CD14-positive monocyte (primary cell): Measurements from ENCODE around the genes ARHGAP19 and HOGA1.

DNA sequence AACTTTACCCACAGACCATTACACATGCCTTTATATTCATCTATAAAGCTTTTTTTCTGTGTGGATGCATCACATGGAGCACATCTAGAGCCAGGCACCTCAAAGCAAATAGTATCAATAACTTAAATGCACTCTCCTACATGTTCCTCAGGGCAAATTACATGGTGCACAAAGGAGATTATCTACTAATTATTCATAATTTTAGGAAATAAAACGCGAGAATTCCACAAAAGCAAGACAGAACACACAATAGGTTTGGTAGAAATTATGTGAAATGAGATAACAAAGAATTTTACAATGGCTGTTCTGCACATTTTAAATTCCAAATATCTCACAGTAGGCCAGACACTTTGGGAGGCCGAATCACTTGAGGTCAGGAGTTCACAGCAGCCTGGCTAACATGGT lies 33.5 kb upstream of the TLL2 start:
- CAGE, long polyA plus RNA = no peak

DNA sequence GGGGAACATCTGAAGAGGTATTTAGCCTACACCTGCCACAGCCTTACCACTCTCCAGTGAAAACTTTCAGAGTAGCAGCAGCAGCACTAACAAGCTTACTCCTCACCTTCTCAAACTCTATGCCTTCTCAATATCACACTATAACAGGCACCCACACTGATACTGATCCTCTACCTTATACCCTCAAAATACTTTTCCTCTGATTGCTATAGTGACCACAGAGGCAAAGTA lies 35.2 kb upstream of the TLL2 start:
- CAGE, long polyA plus RNA = no peak

DNA sequence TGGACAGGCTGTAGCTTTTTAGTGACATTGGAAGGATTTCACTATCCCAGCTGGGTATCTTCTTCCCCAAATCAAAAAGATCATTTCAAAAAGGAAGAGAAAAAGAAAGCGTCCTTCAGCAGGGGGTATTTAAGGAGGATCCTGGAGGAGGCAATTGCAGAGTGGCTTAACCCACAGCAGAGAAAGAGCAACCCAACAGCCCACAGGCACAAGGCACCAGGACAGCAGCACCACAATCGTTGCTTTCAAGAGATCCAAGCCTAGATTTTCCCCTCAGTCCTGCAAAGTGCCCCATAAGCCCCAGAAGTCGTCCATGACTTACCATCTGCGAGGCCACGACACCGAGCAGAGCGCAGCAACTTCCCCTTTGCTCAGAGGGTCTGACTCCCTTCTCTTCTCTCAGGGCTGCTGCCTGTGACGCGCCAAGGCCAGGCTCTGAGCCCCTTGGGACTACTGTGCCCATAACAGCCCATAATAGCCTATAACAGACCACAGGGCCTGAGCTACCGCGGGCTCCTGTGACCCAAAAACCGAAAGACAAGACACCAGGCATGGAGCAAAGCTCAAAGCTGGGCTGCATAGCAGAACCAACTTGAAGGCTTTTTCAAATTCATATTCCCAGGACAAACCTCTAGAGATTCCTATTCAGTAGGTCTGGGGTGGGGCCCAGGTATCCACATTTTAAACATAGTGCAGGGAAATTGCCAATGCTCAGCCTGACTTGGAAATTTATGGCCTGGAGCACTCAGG lies 19.7 kb downstream of the PIK3AP1 start:
- CAGE, long polyA plus RNA = no peak

DNA sequence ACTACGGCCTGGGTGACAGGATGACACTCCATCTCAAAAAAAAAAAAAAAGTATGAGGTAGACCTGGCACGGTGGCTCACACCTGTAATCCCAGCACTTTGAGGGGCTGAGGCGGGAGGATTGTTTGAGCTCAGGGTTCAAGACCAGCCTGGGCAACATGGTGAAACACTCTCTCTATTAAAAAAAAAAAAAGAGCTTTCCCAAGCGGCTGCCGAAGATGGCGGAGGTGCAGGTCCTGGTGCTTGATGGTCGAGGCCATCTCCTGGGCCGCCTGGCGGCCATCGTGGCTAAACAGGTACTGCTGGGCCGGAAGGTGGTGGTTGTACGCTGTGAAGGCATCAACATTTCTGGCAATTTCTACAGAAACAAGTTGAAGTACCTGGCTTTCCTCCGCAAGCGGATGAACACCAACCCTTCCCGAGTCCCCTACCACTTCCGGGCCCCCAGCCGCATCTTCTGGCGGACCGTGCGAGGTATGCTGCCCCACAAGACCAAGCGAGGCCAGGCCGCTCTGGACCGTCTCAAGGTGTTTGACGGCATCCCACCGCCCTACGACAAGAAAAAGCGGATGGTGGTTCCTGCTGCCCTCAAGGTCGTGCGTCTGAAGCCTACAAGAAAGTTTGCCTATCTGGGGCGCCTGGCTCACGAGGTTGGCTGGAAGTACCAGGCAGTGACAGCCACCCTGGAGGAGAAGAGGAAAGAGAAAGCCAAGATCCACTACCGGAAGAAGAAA lies 29.9 kb upstream of the PIK3AP1 start:
- CAGE, long polyA plus RNA = no peak

DNA sequence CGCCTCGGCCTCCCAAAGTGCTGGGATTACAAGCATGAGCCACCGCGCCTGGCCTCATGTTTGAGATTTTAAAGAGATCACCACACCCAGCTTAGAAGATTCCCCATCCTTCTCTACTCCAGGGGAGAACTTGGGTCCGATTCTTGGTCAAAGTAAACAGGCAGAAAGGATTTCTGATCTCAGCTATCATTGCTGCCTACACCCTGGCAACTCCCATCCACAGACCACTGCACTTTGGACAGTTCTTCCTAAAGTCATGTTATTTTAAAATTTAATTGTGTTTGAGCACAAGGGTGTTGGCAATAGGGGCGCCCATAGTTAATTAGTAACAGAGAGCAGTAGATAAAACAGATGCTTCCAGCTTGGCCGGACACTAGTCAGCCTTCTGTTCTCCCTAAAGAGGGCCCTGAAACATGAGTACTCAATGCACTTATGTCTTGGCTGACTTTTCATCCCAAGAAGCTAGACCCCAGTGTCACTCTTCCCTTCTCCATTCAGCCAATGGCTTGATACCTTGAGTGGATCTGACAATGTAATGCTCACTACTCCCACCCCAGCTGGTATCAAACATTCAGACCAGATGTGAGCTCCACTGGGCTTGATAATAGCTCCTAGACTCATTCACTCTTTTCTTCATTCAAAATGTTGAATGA lies 33.5 kb upstream of the LCOR start:
- CAGE, long polyA plus RNA = no peak

DNA sequence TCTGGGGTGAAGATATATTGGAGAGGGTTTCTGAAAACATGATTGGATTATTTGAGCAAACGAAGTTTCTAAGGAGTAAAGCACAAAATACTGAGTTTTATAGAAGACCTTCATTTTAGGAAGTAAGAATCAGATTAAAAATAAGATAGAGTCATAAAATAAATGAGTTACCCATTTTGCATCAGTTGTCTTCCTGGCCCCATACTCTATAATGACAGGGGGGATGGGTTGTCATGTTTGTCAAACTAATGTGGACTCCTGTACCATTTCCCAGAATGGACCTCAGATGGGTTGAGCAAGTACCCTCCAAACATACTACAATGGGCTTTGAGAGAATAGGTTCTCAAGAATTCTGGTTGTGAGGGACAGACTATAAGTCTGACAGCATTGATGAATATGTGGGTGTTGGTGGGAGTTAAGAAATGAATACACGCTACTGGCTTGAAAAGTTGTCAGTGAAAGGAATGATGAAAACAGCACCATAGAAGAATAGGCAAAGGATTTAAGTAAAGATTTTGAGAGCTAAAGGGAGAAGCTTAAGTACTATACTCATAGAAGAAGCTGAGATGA lies 86.0 kb downstream of the LCOR start:
- CAGE, long polyA plus RNA = no peak

DNA sequence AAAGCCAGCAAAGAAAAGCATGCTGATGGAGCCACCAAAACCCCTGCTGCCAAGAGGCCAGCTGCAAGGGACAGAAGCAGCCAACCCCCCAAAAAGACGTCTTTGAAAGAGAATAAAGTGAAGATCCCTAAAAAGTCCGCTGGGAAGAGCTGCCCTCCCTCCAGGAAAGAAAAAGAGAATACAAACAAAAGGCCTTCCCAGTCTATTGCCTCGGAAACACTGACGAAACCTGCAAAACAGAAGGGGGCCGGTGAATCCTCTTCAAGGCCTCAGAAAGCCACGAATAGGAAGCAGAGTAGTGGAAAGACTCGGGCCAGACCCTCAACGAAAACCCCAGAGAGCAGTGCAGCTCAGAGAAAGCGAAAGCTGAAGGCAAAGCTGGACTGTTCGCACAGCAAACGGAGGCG lies 152.6 kb downstream of the LCOR start:
- CAGE, long polyA plus RNA = no peak

DNA sequence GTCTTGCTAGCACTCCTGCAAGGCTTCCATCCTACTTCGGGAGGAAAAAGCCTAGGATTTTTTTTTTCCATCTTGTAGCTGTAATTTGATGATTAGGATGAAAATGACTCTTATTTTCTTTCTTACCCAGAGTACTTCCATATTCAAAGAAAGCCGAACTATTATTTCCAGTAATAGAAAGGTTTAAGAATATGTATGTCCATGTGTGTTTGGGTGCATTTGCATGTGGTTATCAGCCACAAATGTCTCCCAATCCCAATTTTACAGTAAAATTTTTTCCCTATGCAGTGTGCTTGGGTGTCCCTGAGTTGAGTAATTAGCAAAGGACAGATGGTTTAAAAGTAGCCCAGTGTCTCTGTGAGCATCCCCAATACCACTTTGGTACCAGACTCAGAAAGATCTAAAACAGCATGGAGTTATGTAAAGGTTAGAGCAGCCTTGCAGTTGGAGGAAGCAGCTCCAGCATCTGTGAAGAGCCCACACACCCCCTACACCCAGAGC lies 153.9 kb downstream of the LCOR start:
- CAGE, long polyA plus RNA = no peak

GRCh38 chr10:97000550-97001011 lies 168.5 kb downstream of the LCOR start:
- CAGE, long polyA plus RNA = no peak

DNA sequence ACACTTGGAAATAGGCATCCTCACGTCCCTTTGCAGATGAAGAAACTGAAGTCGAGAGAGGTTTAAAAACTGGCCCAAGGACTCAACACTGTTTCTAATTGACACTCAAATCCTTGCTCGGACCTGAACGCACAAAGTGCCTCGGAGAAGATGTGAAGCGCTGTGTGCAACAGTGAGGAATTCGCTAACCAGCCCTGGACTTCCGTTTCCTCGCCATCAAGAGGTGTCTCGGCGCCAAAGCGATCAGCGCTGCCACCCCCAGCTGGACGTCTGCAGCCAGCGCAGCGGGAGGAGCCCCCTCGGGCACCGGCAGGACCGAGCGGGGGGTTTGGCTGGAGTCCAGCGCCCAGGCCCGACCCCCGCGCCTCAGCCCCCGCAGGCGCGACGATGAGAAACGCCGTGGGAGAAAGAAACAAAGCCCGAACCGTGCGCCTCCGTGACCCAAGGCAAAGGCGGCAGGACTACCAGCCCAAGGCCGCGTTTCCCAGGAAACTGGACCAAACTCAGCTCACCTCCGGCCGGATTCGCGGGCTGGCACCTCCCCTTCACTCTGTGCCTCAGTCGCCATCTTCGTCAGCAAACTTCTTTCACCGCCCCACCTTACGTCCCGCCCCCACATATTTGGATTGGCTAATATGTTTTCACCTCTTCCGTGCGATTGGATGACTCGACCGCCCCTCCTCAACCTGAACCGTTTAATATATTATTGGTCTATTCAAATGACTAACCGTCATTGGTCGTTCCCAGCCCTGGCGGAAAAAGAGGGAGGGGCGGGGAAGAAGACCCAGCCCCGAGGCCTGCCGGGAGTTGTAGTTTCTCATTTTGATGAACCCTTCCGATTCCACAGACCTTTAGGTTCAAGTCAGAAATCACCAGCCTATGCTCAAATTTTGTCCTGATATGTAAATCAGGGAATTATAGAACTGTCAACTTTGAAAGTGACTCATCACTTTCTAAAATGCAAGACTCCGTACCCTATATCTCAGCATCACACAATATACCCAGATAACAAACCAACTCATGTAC lies at the start of gene ARHGAP19:
Gene ARHGAP19, minus strand, starts transcription at position 578 of the 1,026 bp plus-strand sequence.
- CAGE, long polyA plus RNA = no peak

- CAGE, long polyA plus RNA = no peak
Observed at GRCh38 chr10:97320011-97320749, 1.1 kb downstream of the FRAT1 start.

GRCh38 chr10:97457971-97458907 lies 12.3 kb downstream of the ZDHHC16 start:
- CAGE, long polyA plus RNA = no peak

DNA sequence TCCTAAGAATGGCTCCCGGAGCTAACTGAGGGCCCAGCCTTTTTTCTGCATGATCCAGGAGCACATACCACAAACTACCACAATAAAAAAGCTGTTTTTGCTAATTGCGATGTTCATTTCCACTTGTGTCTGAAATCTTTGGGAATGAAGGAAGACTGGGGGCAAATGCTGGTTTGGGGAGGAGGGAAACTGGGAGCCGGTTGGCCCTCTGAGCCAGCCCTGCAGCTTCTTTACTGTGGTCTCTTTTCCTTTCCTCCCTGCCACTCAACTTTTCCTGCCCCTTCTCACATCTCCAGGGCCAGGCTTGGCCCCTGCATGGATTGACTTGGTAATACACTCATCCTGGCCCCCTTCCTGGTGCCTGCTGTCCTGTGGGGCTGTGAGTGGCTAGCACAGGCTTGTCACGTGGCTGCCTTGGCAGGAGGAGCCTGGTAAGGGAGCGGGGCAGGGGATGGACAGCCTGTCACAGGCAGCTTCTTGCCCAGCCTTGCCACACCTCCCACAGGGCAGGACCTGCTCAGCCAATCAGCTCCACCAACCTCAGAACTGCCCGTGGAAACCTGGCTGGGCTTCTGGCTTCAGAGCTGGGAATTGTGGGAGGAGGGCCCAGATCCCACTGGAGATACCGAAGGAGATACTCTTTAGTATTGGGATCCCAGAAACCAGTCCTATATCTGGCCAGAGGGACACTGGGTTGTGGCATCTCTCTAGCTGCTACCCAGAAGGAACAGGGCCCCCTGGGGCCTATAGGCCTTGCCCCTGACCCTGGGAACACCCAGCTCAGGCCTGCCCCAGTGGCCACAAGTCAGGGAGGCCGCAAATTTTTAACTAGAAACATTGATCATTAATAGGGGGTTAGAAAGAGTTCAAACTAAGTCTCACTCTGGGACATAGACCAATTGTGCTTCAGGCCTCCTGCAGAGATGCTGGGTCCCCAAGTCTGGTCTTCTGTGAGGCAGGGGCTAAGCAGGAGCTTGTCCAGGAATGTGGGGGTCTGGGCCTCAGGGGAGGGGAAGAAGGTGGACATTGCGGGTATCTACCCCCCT lies at the start of gene HOGA1:
Gene HOGA1, plus strand, starts transcription at position 609 of the 1,046 bp plus-strand sequence.
- CAGE, long polyA plus RNA = no peak

GRCh38 chr10:97632673-97633368 lies 479 bp downstream of the MORN4 start:
- CAGE, long polyA plus RNA = no peak

GRCh38 chr10:97681956-97682519 lies 5.0 kb downstream of the AVPI1 start:
- CAGE, long polyA plus RNA = no peak

DNA sequence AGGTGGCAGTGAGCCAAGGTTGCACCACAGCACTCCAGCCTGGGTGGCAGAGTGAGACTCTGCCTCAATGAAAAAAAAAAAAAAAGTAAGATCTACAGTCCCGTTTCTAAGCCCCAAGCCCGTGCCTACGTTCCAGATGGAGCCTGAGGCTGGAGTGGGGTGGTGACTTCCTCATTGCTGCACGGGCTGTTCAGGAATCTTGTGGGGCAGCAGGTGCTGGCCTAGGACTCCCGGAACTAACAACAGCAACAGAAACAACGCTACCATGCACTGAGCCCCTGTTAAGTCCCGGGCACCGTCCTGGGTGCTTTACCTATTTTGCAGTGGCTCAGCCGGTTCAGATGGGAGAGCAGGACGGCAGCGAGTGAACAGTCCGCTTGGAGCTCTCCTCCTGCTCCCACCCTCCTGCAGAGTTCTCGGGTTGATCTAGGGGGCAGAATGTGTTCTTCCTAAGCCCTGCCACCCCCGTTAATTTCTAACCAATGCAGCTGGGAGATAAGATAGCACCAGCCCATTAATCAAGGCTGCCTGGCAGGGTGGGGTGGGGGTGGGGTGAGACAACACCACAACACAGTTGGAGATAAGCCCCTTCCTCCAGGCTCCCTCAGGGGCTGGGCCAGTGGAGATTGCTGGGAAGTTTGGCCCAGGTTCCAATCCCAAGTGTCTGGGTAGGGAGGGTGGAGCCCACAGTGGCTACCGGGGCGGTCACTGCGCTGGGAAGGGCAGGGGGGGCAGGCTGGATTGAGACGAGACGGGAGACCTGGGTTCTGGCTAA lies 17.0 kb upstream of the SFRP5 start:
- CAGE, long polyA plus RNA = no peak

DNA sequence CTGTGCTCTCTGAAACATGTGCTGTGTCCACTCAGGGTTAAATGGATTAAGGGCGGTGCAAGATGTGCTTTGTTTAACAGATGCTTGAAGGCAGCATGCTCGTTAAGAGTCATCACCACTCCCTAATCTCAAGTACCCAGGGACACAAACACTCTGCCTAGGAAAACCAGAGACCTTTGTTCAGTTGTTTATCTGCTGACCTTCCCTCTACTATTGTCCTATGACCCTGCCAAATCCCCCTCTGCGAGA lies 7.5 kb upstream of the GOLGA7B start:
- CAGE, long polyA plus RNA = no peak

DNA sequence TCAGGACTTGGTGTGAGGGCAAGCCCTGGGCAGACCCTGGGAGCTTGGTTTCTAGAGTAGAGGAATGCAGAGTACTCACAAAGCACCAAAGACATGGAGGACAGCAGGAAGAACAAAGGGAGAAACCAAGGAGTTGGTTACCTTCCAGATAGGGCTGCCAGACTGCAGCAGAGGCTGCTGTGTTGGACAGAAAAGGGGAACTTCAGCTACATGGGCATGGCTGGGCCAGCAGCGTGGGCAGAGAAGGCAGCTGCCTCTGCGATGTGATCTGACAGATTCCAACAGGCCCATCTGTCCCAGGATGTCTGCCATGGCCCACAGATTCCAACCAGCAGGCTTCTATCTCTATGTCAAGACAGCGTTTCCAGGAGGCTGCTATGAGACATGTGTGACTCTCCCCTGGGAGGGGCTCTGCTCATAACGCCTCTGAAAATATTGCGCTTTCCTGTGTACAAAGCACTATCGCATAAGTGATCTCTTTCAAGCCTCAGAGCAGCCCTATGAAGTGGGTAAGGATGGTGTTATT lies 1.9 kb downstream of the GOLGA7B start:
- CAGE, long polyA plus RNA = no peak

- CAGE, long polyA plus RNA = no peak
Observed at GRCh38 chr10:98209278-98209949, 58.6 kb downstream of the LOXL4 start.

DNA sequence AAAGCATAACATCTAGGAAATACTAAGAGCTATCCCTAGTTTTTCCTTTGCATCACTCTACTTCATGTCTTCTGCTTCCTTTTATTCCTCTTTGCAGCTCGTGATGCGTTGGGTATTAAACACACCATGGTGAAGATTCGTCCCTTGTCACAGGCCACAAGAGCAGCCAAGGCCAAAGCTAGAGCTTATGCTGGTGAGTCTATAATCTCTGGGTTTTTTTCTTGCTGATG lies 32.8 kb downstream of the LOXL4 start:
- CAGE, long polyA plus RNA = no peak